Measurements from ENCODE around the gene UBE3B.

DNA sequence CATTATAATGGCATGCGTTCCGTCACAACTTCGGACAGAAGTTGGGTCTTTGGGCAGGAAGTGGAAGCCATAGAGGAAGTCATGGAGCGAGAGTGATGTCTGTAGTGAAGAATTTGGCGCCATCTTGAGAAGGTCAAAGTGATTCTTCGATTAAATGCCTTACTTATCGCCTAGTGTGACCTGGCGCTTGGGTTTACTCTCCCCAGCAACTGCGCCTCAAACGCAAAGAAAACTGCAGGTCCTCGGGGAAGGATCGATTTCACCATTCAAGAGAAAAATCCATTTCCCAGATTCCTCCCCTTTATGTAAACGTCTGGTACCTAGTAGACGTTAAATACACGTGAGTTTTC, 362 bp upstream of the SART3 start:
- RAMPAGE, total RNA = no peak

DNA sequence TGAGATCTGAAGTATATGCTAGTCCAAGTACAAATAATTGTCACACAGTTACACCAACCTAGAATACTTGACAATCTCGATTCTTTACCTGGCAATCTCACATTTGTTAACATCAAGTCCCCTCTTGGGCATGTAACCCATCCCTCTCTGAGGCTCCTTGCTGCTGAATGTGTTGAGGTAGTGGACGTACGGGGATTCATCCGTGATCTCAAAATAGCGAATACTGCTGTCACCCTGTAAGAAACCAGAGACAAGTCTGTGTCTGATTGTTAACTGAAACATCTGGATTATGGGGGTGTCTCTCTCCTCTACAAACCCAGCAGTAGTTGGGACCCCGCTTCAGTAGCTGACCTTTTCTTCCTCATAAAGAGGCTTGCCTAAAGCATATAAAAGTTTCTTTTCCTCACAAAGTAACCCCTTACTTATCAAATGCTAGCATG, 18.5 kb upstream of the SELPLG start:
- RAMPAGE, total RNA = no peak

DNA sequence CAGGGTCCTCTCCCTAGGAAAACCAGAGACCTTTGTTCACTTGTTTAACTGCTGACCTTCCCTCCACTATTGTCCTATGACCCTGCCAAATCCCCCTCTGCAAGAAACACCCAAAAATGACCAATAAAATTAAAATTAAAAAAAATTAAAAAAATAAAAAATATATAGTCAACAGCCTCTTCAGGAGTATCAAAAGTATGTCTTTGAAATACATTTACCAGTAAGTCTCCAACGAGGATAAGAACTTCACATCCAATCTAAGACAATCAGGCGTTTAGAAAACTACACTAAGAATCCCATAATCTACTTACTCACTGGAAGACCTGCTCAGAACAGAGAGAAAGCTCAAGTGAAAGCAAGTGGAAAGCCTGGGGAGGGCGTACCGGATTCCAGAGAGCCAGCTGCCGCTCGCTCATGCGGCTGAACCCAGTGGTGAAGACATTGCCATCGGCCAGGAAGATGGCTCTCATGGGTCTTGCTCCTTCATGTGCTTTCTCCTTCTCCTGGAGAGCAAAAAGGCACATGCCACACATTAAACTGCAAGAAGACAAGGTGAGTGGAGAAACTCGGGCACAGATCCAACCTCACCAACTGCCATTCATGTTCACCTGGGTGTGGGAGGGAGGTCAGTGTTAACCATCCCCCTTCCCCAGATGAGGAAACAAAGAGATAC, 23.4 kb upstream of the SELPLG start:
- RAMPAGE, total RNA = no peak

GRCh38 chr12:108732074-108732574, 806 bp upstream of the CORO1C start:
- RAMPAGE, total RNA = no peak

DNA sequence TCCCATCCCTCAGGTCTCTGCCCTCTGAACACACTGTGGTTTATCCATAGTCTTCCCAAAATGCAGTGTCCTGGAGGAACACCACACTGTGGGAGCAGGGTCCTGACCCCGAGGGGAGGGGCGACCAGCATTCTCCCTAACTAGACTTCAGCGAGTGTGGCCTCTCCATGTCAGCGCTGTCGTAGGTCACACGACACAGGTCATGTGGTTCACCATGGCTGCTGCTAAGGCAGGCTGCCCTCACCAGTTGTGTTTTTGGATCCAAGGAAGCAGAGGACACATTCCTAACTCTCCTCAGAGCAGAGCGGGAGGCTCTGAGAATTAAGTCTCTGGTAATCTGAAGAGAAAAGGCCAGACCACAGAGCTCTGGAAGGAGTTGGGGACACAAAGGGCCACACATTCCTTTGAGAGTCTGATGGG, 50.4 kb downstream of the SSH1 start:
- RAMPAGE, total RNA = no peak

- RAMPAGE, total RNA = no peak
Observed at GRCh38 chr12:108810607-108811685, 46.4 kb downstream of the SSH1 start.

GRCh38 chr12:108842203-108842689, 15.1 kb downstream of the SSH1 start:
- RAMPAGE, total RNA = no peak

GRCh38 chr12:108996734-108997011, 24.2 kb downstream of the SVOP start:
- RAMPAGE, total RNA = no peak

DNA sequence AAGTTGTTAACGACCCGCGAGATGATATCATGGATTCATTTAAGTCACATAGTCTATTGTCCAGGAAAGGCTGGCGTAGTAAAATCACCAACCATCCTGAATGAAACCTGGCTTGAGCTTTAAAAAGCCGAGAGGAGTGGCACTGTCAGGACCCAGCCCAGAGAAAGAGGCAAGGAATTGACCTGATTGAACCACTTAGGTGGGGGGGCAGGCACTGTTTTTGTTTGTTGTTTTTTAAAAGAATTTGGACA, 1.4 kb downstream of the UNG start:
- RAMPAGE, total RNA = no peak

DNA sequence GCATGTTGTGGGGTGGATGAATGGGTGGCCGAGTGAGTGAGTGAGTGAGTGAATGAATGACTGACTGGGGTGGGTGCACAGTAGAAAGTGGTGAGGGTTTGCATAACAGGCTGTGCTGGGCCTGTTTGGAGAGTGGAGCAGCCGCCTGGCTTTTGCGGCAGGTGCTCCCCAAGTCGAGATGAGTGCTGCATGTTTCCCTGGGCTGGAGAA, 86.9 kb downstream of the FOXN4 start:
- RAMPAGE, total RNA = no peak

DNA sequence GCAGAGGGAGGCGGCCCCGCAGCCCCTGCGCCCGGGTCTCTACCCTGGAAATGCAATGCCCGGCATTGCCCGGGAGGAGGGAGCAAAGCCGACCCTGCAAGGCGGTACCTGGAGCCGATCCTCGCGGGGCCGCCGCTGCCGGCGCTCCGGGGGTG, 196 bp downstream of the FOXN4 start:
- RAMPAGE, total RNA = no peak

GRCh38 chr12:109460414-109461023, 16.6 kb downstream of the KCTD10 start:
- RAMPAGE, total RNA = no peak

DNA sequence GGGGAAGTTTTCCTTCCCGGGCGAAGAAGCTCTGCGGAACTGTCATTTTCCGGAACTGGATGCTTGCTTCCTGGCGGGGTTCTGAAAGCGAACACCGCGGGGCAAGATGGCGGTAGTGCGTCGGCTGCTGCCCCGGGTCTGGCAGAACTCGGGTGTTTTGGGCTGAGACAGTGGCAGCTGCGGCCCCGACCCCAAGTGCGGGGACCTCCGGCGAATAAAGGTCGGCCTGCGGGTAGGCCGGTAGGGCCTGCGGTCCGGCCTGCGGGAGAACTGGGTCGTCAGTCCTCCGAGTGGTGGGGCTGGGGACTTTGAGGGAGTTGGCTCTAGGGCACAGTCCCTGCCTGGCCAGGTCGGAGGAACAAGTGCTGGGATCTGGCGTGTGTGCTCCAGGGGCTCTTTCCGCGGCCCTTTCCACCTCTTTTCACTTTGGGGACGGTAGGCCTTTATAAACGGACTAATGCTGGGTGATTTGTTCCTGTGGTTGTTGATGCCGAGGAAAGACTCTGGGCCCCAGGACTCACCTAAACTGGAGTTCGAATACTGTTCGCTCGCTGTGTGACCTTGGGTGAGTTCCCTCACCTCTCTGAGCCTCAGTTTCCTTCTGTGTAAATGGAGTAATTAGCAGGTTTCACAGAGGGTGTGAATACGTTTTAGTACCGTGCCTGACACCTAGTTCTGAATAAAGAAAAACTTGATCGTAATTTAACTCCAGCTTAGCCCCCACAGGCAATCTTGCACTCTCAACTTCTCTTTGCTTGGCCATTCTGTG, at the start of gene UBE3B:
Gene UBE3B (plus strand): TSS at position 90 of the 769 bp plus-strand sequence.
- RAMPAGE, total RNA = no peak

DNA sequence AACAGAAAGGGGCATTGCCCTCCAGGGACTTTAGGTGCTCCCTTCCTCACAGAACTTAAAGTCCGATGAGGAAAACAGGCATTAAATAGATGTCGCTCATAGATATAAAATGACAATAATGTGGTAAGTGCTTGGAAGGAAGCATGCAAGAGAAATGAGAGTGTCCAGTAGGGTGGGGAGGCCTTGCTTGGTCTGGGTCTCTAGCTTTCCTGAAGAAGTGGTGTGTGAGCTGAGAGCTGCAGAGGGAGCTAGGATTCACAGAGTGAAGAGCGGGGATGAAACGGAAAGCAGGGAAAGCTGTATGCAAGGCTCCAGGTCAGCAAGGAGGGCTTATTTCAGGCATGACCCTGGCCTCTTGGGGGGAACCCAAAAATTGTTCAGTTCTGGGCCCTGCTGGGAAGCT, 11.7 kb downstream of the UBE3B start:
- RAMPAGE, total RNA = no peak

DNA sequence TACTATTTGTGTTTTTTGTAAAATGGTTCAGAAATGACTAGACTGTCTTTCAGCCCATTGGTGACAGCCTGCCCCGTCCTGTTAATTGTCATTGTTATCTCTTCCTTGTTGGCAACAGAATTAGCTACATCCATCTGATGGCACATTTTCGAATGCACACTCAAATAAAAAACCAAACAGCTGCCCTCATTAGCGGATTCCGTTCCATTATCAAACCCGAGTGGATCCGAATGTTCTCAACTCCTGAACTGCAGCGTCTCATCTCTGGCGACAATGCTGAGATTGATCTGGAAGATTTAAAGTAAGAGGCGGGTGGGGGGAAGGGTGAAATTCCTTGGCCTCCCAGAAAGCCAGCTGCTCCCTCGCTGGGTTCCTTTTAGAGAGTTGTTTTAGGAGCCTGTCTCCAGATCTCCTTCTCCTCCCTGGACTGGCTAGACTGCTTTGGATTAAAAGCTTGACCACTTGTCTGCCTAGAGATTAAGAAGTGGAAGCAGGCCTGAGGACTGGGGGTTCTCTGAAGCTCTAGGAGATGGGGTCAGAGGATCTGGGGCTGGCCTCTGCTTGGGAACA, 43.4 kb downstream of the MMAB start:
- RAMPAGE, total RNA = no peak

GRCh38 chr12:109540347-109541038, 32.8 kb downstream of the MMAB start:
- RAMPAGE, total RNA = no peak

DNA sequence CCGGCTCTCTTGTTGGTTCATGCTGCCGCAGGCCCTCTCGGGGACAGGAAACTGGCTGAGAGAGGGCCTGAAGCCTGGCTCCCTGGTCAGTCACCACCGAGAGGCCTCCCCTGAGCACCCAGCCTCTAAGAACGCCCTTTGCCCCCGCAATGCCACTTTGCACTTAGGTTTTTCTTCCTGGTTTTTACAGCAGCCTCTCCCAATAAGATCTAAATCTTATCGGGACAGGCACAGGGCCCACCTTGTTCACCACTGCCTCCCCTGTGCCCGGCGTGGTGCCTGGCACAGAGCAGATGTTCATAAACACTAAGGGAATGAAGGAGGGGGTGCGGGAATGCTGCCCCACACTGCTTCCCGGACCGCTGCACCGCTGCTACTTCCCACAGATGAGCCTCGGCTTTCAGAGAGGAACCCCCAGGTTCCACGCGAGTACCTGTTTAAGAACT, 14.6 kb downstream of the MMAB start:
- RAMPAGE, total RNA = no peak

DNA sequence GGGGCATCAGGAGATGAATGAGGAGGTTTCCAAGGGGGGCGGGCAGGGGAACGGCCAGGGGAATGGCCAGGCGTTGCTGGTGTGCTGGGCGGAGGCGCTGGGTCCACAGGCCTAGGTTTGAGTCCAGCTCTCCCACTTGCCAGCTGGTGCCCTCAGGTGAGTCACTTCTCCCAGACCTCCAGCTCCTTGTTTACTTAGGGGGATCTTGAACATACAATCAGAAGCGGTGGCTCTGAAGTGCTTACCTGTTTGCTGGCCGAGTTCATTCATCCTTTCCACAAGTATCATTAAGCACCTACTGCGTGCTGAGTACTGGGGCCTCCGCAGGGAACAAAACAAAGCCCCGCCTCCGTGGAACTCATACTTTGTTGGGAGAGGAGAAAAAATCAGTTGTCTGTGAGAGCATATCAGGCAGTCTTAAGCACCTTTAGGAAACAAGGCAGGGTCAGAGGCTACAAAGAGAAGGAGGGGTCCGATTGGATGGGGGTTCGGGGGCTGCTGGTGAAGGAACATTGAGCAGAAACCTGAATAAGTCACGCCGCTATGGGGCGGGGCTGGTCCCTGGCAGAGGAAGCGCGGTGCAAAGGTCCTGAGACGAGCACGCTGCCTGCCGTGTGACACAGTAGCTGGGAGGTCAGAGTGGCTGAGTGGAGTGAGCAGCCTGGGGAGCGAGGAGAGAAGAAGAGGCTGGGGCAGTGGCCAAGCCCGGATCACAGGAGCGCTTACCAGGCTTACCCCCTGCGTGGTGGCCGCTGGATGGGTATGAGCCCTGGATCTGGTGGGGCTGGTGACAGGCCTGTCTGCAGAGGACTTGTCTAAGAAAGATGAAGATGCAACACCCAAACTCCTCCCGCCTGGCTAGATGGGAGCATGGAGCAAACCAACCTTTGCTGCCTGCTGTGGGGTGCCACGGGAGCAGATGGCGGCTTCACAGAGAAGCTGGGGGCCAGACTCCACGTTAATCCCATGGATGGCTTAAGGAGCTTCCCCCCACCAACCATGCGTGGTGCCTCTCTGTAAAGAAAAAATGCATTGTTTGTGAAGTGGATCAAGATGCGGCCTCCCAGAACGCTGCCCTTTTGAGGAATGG, 15.2 kb downstream of the MVK start:
- RAMPAGE, total RNA = no peak

- RAMPAGE, total RNA = no peak
Observed at GRCh38 chr12:109827843-109828685, 5.1 kb downstream of the TRPV4 start.

GRCh38 chr12:109875385-109875963, 4.9 kb downstream of the GLTP start:
- RAMPAGE, total RNA = no peak